Upper lobe of left lung (tissue), 5 donors: Measurements from ENCODE around the gene SH3BP4.

DNA sequence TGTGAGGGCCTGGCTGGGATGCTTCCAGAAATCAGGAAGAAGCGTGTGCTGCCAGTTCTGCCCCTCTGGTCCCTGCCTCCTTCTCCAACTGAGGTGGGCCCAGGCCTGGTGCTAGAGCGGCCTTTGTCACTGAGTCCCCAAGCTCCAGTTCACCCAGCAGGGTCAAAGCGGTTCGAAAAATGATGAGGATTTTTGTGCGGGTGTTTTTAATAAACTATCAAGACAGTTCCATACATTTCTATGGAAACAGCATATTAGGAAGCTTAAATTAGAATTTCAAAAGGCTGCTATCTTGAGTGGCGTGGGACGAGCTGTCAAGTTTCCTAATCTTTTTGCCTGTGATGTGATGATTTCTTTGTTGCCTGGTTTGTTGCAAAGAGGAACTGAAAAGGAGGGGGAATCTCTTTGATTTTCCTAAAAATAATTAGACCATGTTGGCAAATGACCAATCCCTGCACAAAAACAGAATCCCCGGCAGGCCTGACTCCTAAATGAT, 66.2 kb upstream of the ATG16L1 start:
- PRO-cap, 2 experiments = no peak in any of the 2 experiments
- RAMPAGE, long total RNA, 4 experiments = no peak in any of the 4 experiments

GRCh38 chr2:233200927-233201283, 50.6 kb upstream of the ATG16L1 start:
- PRO-cap, 2 experiments = no peak in any of the 2 experiments
- RAMPAGE, long total RNA, 4 experiments = no peak in any of the 4 experiments

DNA sequence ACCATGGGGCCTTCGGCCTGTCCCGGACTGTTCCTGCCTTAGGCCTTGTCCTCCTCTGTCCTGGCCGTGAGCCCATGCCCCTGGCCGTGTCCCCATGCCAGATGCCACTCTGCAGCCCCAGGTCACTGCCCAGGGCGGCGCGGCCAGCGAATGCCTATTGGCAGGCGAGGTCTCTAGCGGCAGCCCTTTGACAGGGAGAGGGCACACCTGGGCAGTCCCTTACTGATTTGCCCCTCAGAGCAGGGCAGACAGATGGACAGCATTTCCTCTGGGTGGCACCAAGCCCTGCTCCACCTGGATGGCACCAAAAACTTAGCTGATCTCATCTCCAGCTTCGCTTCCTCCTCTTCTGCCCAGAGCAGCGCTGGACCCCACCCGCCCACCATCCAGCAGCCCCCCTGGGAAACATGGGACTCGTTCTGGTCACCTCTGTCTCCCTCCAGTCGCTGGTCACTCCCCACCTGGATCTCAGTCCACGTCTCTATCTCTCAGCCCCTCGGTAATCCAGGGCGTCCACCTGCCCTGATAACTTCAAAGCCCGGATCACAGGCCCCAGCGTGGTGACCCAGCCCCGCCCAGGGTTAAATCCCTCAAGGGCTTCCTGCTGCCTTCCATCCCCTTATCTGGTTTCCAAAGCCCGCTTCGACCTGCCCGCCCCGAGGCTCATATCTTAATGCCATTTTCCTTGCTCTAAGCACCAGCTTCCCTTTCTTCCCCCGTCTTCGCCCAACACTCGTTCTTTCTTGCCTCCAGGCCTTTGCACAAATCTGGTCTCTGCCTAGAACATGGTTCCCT, 905 bp upstream of the DGKD start:
- PRO-cap, 2 experiments = no peak in any of the 2 experiments
- RAMPAGE, long total RNA, 4 experiments = no peak in any of the 4 experiments

DNA sequence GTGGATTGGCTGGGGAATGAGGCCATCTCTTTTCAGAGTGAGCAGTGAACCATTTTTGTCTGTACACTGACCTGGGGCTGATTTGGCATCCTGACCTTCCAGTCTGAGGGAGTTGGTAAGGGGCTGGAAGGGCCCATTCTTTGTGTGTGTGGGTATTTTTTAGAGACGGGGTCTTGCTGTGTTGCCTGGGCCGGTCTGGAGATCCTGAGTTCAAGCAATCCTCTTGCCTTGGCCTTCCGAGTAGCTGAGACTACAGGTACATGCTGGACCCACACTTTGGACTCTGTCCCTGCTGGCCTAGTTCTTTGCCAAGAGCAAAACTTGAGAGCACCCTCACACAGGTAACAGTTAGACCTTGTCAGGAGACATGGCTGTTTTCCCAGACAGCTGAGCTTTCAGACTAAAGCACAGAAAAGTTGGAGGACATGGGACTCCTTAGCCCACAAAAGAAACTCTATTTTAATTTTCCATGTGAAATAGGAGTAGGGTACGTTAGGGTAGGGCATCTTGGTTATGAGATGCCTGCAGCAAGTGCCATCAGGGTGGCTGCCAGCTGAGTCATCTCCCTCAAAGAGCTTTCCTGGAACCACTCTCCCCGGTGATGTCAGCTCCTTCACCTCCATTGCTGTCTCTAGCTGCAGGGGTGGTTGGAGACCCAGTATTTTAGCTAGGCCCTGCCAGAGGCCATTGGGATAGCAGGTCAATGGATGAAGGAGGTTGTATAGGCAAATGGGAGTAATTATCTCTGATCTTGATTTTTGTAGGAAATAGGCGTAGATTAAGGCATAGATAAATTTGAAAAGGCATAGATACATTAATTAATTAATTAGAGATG, 60.7 kb downstream of the DGKD start:
- PRO-cap, 2 experiments = no peak in any of the 2 experiments
- RAMPAGE, long total RNA, 4 experiments = no peak in any of the 4 experiments

GRCh38 chr2:233444543-233445383, 90.5 kb downstream of the DGKD start:
- PRO-cap, 2 experiments = no peak in any of the 2 experiments
- RAMPAGE, long total RNA, 4 experiments = no peak in any of the 4 experiments

- PRO-cap, 2 experiments = no peak in any of the 2 experiments
- RAMPAGE, long total RNA, 4 experiments = no peak in any of the 4 experiments
Observed at GRCh38 chr2:233473529-233474128, 93.0 kb downstream of the USP40 start.

GRCh38 chr2:233519959-233520556, 46.5 kb downstream of the USP40 start:
- PRO-cap, 2 experiments = no peak in any of the 2 experiments
- RAMPAGE, long total RNA, 4 experiments = no peak in any of the 4 experiments

DNA sequence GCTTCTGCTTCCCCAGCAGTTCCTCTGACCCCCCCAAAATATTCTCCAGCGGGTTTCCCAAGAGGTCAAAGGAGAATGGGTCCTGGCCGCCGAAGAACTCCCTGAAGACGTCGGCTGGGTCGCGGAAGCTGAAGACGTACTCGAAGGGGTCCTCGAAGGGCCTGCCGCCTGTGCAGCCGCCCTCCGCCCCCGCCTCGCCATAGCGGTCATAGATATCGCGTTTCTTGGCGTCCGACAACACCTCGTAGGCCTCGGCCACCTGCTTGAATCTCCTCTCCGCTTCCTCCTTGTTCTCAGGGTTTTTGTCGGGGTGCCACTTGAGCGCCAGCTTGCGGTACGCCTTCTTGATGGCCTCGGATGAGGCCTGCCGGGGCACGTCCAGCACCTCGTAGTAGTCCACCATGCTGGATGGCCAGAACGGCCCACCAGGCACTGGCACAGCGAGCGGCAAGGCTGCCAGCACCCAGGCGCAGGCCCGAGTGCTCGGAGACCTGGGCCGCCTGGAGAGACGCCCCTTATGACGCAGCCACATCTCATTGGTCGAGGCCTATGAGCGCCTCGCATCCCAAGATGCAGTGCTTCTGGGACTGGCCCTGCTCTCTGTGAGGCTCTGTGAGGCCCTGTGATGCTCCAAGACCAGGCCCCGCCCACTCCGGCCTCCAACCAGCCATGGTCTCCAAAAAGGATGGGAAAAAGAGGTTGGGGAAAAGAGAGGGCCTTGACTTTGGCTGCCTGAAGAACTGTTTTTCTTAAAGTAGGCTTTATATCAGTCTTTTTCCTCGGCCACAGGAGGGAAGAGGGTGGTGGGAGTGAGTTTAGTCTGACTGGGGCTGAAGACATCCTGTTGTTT, 14.9 kb downstream of the UGT1A3 start:
- PRO-cap, 2 experiments = no peak in any of the 2 experiments
- RAMPAGE, long total RNA, 4 experiments = no peak in any of the 4 experiments

DNA sequence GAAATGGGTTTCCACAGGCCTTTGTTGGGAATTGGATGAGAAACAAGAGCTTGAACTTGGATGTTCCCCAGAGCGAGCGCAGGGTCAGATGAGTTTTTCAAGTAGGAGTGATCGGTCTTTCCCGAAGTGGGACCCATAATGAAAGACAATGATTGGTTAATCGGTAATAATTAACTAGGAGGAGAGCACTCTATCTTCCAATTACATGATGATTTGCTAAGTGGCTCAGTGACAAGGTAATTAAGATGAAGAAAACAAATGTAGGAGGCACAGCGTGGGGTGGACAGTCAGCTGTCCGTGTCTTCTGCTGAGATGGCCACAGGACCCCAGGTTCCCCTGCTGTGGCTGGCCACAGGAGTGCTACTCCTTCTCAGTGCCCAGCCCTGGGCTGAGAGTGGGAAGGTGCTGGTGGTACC, 13.2 kb upstream of the UGT1A1 start:
- PRO-cap, 2 experiments = no peak in any of the 2 experiments
- RAMPAGE, long total RNA, 4 experiments = no peak in any of the 4 experiments

- PRO-cap, 2 experiments = no peak in any of the 2 experiments
- RAMPAGE, long total RNA, 4 experiments = no peak in any of the 4 experiments
Observed at GRCh38 chr2:233760670-233761242, 686 bp downstream of the UGT1A1 start.

GRCh38 chr2:233938824-233939424, 21.8 kb downstream of the TRPM8 start:
- PRO-cap, 2 experiments = no peak in any of the 2 experiments
- RAMPAGE, long total RNA, 4 experiments = no peak in any of the 4 experiments

GRCh38 chr2:234001232-234001635, 49.3 kb upstream of the SPP2 start:
- PRO-cap, 2 experiments = no peak in any of the 2 experiments
- RAMPAGE, long total RNA, 4 experiments = no peak in any of the 4 experiments

DNA sequence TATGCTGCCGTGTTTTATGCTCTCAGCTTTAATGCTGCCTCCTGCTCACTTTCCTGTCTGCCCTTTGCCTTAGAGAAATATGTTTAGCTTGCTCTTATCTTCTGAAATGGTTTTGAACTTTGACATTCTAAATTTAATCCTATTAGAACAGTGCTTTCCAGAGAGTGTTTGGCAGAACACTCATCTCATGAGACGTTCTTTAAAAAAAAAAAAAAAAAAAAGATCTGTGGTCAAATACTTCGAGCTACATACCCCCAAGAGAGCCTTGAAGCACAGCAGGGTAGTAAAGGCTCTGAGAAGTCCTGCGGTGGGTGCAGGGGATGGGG, 161.3 kb downstream of the SPP2 start:
- PRO-cap, 2 experiments = no peak in any of the 2 experiments
- RAMPAGE, long total RNA, 4 experiments = no peak in any of the 4 experiments

- PRO-cap, 2 experiments = no peak in any of the 2 experiments
- RAMPAGE, long total RNA, 4 experiments = no peak in any of the 4 experiments
Observed at GRCh38 chr2:234448466-234449149, 48.3 kb downstream of the ARL4C start.

GRCh38 chr2:234450719-234451225, 46.1 kb downstream of the ARL4C start:
- PRO-cap, 2 experiments = no peak in any of the 2 experiments
- RAMPAGE, long total RNA, 4 experiments = no peak in any of the 4 experiments

DNA sequence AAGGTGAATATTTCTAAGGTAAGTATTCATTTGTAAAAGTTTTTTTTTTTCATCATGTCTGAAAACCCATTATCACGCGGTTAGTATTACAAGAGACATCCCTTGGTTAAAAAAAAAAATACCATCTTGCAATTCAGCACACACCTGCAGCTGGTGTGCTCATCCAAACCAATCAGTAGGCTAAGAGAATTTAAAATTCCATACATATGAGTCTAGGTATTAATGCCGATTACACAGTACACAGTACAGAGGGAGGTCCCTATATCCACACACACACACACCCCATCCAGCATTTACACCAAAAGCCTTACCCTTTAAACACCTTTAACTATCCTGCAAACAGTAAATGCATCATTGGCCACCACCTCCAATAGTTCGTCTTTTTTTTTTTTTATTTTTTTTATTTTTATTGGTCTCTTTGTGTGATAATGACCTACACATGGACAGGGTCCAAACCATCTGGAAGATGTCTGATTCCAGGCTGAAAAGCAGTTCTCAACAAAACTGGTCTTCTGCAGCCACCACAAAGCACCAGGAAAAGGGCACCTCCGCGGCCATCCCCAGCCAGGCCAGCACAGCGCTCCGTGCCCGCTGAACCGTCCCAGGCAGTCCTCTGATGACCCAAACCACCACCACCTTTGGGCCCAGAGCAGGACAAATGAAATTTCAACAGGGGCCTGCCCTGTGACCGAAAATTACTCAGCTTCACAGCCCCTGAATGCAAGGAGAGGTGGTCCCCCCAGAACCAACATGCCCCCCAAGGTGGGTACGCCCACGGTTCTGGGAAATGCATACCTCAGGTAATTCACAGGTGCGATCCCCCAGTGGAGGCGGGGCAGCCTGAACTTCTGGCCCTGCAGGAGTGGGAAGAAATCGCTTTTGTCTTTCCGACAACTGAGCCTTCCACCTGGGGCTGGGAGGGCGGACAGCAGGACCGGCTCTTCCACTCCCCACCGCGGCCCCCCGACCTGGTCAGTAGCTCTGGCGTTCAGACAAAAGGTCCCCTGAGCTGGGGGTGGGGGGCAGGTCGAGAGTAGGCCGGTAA, 1.8 kb downstream of the ARL4C start:
- PRO-cap, 2 experiments = no peak in any of the 2 experiments
- RAMPAGE, long total RNA, 4 experiments = no peak in any of the 4 experiments

DNA sequence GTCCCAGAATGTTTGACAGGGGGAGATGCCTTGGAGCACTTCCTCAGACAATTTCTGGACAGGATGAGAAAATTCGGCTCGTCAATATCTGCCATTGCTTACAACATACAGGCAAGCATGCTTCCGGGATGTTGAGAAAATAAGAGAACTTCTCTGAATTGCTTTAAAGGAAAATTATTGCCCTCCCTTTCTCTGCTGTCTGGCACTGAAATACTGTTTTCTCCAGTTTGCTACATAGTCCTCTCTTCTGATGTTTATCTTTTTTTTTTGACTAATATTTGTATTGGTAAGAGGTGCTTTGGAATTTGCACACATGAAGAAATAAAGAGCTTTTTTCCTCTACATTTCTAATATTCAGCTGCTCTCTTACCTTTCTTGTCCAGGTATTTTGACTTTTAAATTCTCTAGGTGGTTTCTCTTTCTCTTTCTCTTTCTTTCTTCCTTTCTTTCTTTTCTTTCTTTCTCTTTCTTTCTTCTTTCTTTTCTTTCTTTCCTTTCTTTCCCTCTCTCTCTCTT, 77.0 kb upstream of the SH3BP4 start:
- PRO-cap, 2 experiments = no peak in any of the 2 experiments
- RAMPAGE, long total RNA, 4 experiments = no peak in any of the 4 experiments

GRCh38 chr2:234950535-234951581, 959 bp upstream of the SH3BP4 start:
- PRO-cap, 2 experiments = no peak in any of the 2 experiments
- RAMPAGE, long total RNA, 4 experiments = no peak in any of the 4 experiments

- PRO-cap, 2 experiments = peak in 2 of 2 experiments; most common plus-strand start chr2:234952029 (in 1); most common minus-strand start chr2:234951750 (in 1)
- RAMPAGE, long total RNA, 4 experiments = no peak in any of the 4 experiments
Observed at GRCh38 chr2:234951582-234952357, at the start of gene SH3BP4. TSS of gene SH3BP4 (plus strand) at chr2:234952017.

DNA sequence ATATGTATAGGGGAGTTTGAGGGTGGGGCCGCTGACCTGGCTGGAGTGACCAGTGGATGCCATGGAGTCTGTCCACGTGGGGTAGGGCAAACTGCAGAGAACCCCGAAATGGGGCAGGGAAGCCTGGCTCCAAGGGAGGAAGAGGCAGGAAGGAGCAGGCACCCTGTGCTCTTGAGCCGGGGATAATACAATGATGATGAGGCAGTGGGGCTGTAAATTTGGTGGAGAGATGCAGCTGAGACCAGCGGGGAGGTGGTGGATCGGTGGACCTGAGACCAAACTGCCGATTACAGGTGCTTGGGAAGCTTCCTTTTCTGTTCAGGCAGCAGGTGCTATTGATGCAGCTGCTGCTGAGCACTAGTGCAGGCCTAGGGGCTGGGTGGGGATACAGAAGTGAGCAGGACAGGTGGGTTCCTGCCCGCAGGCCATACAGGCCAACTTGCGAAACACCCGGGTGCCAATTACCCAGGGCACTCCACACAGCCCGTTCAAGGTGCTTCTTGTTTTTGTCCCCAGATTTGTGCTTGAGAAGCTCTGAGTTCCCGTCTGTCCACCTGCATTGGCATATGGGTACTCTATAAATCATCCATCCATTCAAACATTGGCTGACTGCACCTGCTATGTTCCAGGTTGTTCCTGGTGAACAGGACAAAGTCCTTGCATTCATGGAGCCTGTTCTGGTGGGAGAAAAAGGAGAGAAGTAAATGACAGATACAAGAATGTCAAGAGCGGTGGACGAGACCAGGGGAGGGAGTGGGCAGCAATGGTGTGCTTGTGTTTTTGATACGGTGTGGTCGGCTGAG, 31.1 kb downstream of the SH3BP4 start:
- PRO-cap, 2 experiments = no peak in any of the 2 experiments
- RAMPAGE, long total RNA, 4 experiments = no peak in any of the 4 experiments